Measurements from ENCODE around the genes SVIL and ZEB1.

DNA sequence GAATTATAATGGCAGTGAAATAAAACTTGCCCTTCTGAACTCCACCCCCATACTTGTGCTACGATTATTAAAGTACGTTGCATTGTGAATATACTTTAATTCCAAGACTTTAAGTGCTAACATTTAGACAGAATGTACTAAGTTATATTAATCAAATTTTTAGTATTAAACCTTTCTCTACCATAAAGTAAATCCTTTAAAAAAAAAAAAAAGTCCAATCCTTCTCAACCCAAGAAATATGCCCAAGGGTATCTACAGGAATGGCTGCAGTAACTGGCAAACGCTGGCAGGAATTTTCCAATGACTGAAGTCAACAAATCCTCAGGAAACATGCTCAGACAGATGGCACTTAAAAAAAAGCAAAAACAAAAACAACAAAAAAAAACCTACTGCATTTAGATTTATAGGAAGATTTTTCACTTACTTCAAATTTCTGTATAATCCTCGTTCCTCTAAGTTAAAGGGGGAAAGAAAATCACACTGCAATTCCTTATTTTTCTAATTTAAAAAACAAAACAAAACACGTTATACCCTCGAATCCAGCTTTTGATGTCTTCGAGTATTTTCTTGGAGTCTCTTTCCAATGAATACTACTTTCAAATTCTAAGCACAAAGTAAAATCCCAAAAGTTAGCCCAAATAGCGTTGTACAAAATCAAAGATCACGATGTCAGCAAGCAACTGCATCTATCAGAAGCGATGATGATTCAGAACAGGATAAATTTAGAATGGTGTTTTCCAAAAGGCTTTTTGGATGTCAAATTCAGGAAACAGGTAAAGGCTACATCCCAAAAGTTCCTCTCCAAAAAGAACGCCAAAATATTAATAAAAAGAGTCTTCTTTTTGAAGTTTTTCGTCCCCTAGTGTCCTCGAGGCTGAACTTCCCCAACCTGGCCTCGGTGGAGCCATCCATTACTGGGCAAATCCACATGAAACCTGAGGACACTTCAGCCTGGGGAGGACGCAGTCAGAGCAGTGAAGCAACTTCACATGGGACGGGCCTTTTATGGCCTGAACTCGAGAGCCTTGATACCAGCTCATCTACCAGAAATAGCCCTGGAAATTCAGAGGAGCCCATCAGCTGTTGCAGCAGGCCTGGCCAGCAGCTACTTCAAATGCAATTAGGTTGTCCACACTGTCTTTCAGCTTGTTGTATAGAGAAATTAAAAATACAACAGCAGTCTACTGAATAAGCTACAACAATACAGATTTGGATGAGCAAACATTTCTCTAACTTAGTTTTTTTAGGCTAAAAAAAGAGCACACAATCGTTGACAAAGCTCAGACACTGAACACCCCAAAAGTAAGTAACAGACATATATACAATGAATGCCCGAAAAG is at the start of gene SVIL:
SVIL (minus strand) TSS at position 976 of the 1,340 bp plus-strand sequence.
- PRO-cap: bidirectional peak, plus-strand start at position 1,056 of the sequence, minus-strand start at position 976 of the sequence
- RAMPAGE, long total RNA, 2 experiments: no peak in any of the 2 experiments

DNA sequence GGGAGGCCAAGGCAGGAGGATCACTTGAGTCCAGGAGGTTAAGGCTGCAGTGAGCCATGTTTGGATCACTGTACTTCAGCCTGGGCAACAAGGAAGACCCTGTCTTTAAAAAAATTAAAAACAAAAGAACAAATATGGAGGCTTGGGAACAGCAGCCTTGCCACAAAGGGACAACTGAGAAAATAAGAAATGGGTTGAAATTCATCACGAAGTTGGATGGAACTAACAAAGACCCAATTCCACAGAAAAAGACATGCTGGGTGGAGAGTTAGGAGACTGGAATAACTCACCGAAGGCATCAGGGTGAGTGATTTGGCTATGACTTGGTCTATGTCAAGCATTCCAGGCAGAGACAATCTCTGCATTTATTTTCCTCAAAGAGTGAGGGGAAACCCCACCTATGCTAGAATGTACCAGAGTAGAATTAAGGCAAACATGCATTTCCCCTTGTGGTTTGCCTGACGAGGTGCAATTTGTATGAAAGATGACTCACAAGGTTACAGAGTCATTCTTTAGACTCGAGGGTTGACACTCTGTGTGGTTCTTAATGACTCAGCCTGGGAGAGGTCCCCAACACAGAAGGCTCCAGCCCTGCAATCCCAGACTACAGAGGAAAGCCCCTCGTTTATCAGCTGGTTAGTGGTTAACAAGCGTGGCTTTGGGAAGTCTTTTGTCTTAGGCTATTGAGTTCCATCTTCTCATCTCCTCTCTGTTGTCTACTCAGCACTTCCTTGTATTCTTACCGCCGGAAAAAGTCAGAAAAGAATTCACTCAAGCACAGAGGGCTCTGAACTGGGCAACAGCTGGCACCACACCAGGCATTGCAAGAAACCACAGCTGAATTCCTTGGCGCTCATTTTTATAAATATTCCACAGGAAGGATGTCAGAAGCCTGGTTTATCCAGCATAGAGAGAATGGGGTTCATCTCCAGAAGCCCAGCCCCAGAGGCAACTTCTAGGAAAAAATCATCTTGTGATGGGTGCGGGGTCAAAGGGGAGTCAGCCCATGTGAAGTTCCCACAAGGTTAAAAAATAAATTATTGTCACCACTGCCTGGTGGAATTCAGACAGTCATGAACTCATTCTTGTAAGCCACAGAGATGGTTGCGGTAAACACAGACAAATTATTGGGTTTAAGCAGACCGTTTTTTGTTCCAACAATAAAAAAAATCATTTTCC is 24.3 kb upstream of the SVIL start:
- PRO-cap: no peak
- RAMPAGE, long total RNA, 2 experiments: no peak in any of the 2 experiments

DNA sequence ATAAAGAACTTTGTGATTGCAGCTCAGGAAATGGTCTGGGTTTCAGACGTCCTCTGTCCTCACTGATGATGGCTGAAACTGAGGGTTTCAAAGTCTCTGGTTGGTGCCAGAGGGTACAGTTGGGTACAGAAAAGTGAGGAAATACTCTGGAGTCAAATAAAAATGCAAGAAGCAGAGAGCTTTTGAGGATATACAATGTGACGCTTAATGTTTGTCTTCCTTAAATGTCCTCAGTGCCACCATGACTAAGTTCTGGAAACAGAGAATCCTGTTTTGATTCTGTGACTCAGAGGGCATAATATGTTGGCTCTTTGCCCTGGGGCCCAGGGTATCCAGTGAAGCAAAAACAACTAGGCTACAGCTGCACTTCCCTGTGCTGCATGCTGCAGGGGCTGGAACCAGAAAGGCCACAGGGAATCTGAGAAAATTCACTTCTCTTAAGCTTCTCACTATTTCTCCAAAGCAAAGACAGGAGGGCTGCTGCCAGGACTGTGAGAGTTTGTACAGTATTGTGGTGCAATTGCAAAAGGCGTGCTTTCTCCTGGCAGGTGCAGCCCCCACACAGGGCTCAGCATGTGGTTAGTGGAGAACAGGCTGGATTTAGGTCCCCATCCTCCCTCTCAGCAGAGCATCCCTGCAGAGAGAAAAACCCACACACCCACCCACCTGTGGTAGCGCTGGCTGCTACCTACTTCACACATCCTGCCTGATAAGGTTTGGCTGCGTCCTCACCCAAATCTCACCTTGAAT is 169.5 kb upstream of the SVIL start:
- PRO-cap: no peak
- RAMPAGE, long total RNA, 2 experiments: no peak in any of the 2 experiments

DNA sequence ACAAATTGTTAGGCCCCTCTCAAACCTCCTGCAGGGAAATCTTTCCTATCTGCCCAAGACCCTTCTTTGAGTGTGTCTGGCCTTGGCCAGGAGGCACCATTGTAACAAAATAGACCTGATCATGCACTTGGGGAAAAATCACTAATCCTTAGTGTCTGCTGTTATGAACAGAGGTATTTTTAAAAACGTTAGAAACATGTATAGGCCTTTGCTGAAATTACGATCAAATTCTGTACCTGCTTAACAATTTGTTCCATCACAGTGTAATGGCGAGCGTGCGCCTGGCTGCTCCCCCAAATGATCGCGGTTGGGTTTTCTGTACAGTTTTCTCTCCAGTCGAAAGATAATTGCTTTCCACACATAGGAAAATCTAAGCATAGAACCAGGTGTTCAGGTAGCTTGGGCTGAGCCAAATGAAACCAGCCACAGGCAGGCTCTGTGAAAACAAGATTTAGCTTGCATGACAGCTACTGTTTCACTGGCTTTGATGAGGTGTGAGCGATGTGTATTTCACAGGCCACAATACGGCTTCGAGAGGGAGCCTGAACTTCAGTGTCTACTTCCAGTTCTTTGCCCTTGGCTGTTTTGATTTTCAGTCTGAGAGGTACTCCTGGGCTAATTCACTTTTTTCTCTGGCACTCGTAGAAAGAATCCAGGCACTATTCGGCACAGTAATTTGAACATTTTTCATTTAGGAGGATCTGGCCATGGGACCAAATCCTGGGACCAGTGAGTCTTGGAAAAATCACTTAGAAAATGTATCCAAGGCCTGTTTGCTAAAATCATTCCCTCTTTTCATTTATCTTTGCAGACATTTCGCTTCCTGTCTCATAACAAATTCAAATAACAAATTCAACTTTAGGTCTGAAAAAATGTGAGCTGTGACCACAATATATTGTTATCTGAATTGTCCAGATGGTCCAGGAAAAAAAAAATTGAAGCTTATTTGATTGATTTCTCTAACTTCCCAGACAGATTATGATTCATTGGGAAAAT is 110.5 kb downstream of the JCAD start:
- PRO-cap: no peak
- RAMPAGE, long total RNA, 2 experiments: no peak in any of the 2 experiments

GRCh38 chr10:29957490-29958275 is 101.7 kb downstream of the JCAD start:
- PRO-cap: no peak
- RAMPAGE, long total RNA, 2 experiments: no peak in any of the 2 experiments

DNA sequence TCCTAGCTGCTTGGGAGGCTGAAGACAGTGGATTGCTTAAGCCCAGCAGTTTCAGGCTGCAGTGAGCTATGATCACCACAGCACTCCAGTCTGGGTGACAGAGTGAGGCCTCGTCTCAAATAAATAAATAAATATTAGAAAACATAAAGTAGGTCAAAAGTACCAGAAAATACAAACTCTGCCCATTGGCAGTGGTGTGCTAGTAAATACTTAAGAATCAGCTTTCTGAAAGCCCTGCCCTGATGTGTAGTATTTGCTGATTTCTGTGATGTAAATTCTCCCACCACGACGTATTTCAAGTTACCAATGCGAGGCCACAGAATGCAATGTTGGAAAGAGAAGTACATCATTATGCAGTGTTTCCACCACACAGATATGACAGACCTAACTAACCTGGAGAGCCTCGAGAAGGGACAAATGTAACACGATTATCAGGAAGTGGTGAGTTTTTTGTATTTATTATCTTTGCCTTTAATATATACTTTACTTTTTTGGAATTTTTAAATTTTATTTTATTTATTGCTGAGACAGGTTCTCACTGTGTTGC is 11.7 kb upstream of the MAP3K8 start:
- PRO-cap: no peak
- RAMPAGE, long total RNA, 2 experiments: no peak in any of the 2 experiments

DNA sequence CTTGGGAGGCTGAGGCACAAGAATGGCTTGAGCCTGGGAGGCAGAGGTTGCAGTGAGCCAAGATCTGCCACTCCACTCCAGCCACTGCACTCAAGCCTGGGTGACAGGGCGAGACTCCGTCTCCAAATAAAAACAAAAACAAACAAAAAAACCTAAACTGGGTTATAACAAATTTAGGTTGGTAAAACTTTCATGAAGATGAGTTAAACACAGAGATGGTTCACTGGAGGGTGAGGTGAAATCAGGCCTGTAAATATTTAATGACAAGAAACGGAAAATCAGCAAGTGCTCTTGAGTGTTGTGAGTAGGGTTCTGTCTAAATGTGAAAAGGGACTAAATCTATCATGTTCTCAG is 11.3 kb downstream of the MAP3K8 start:
- PRO-cap: no peak
- RAMPAGE, long total RNA, 2 experiments: no peak in any of the 2 experiments

DNA sequence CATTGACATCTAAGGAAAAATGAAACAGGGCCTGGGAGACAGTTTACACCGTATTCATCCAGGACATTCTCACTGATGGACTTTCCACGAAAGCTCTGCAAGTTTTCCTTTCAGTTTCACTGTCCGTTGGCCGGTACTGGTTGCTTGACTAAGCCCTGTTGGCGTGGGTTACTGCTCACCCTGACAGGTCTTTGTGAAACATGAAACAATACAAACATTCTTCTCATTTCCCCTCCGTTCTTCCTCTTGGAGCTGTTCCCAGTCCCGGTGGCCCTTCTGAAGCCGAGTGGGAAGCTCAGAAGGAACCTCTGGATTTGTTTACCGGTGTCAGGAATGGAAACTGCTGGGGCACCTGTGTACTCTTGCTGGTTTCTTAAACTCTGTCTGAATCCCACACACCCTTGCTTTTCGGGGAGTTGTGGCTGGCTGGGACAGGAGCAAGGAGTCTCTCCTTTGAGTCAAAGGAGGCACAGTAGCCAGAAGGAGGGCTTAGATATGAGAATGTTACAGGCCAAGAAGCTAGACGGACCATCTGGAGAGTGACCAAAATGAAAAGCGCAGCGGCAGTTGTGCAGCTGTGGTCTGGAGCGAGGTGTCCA is 45.7 kb downstream of the LYZL2 start:
- PRO-cap: no peak
- RAMPAGE, long total RNA, 2 experiments: no peak in any of the 2 experiments

DNA sequence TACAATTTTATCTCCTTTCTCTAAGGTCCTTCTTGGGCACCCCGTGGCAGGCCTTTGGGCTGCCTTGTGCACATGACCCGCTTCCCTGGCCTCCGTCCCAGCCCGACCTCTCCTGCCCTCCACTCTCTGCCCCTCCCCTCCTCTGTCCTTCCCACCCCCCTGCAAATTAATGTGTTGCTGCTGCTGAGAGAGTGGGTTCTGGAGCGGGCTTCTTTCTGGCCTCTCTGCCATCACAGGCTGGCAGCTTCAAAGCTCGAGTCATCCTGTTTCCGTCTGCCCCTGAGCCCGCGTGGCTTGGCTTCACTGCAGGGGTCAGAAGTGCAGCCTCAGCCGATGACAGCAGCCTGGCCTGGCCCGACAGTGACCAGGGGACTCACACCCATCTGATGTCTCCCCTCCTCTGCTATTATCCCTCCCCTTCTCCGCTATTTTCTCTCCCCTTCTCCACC is 24.2 kb downstream of the LYZL2 start:
- PRO-cap: no peak
- RAMPAGE, long total RNA, 2 experiments: no peak in any of the 2 experiments

DNA sequence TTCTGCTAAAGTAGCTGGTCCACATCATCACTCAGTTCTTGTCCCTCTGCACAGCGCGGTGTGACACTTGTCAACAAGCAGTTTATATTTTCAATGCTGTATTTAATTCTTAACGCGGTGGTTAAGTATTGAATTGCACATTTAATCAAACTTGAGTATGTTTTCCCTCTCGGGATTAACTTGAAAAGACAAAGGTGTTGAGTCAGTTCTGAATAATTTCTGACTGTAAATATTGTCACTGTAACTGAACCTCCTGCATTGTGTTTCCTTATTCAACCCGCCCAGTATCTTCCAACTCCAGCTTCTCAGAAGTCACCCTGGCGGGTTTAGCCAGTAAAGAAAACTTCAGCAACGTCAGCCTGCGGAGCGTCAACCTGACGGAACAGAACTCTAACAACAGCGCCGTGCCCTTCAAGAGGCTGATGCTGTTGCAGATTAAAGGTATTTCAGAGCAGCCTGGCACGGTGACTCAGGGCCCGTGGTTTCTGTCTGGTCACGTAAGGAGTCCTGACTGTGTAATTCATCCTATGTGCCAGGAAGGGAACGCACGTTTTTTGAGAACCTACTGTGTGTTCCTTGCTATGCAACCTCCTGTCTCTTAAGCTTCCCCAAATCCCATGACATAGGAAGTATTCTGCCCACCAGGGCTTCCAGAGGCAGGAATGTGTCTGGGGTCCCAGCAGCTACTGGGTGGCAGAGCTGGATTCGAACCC is 66.2 kb upstream of the LYZL2 start:
- PRO-cap: no peak
- RAMPAGE, long total RNA, 2 experiments: no peak in any of the 2 experiments

GRCh38 chr10:30704530-30705663 is 75.3 kb upstream of the LYZL2 start:
- PRO-cap: no peak
- RAMPAGE, long total RNA, 2 experiments: no peak in any of the 2 experiments

DNA sequence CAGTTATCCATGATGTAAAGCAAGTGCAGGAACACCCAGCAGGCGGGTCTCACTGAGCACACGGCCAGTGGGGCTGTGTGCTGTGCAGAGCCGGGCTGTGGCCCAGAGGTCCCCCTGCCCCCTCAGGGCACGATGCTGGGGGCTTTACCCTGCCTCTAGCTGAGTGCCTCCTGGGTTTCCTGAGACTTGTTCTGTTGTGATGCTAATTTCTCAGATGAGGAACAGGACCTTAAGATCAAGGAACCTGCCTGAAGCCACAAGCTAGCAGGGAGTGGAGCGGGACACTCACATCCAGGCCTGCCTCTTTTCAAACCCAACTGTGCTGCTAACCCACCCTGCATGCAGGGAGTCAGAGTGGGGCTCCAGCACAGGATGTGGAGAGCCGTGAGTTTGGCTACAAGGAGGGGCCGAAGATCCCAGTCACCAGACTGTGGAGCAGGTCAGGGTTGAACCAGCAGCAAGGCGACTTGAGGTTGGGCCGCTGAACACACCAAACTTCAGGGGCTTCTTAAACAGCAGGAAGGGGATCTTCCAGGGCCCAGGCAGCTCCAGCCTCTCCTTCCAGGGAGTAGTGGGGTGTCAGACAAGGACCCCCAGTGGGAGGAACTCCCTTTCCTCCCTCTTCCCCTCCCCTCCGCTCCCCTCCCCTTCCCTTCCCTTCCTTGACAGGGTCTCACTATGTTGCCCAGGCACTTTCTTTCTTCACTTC is 76.3 kb upstream of the LYZL2 start:
- PRO-cap: no peak
- RAMPAGE, long total RNA, 2 experiments: no peak in any of the 2 experiments

- PRO-cap: no peak
- RAMPAGE, long total RNA, 2 experiments: no peak in any of the 2 experiments
Observed at GRCh38 chr10:30752012-30752497, 122.5 kb upstream of the LYZL2 start.

- PRO-cap: no peak
- RAMPAGE, long total RNA, 2 experiments: no peak in any of the 2 experiments
Observed at GRCh38 chr10:30783813-30784359, 154.3 kb upstream of the LYZL2 start.

DNA sequence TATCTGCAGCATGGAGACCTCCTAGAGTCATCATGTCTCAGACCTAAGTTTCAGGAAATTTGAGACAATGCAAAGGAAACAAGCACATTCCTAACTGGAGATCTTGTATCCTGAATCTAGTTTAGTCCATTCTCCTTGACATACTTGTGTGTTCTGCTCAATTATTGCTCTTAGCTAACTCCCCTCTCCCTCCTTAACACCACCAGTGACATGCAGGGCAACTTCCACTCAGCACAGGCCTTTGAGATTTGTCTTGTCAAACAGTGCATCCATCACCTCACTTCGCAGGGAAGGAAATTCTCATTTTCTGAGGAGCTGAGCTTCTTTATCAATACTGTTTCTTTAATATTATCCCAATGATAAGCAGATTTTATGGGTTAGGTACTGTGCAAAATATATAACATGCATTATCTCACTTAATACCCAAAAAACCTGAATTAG is 173.0 kb downstream of the ZNF438 start:
- PRO-cap: no peak
- RAMPAGE, long total RNA, 2 experiments: no peak in any of the 2 experiments

GRCh38 chr10:30980947-30981440 is 50.7 kb downstream of the ZNF438 start:
- PRO-cap: no peak
- RAMPAGE, long total RNA, 2 experiments: no peak in any of the 2 experiments

GRCh38 chr10:31029488-31030017 is 2.1 kb downstream of the ZNF438 start:
- PRO-cap: no peak
- RAMPAGE, long total RNA, 2 experiments: no peak in any of the 2 experiments

- PRO-cap: no peak
- RAMPAGE, long total RNA, 2 experiments: no peak in any of the 2 experiments
Observed at GRCh38 chr10:31030085-31030857, 1.4 kb downstream of the ZNF438 start.

- PRO-cap: no peak
- RAMPAGE, long total RNA, 2 experiments: no peak in any of the 2 experiments
Observed at GRCh38 chr10:31134022-31134896, 102.6 kb upstream of the ZNF438 start.

DNA sequence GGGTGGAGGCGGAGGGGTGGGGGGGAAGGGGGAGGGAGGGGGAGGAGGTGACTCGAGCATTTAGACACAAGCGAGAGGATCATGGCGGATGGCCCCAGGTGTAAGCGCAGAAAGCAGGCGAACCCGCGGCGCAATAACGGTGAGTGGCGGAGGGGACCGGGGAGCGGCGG is at the start of gene ZEB1:
ZEB1 (plus strand) TSS at position 63 of the 170 bp plus-strand sequence.
- PRO-cap: bidirectional peak, plus-strand start at position 63 of the sequence, minus-strand start outside the sequence
- RAMPAGE, long total RNA, 2 experiments: start-site peak on the plus strand in 2 of 2 experiments, centred at position 70 of the sequence, 630 to 801 reads per replicate

Data from breast epithelium (tissue), 2 donors.